Uterus (tissue), 7 donors: Measurements from ENCODE around the genes ZNF541, LHB and SNRNP70.

DNA sequence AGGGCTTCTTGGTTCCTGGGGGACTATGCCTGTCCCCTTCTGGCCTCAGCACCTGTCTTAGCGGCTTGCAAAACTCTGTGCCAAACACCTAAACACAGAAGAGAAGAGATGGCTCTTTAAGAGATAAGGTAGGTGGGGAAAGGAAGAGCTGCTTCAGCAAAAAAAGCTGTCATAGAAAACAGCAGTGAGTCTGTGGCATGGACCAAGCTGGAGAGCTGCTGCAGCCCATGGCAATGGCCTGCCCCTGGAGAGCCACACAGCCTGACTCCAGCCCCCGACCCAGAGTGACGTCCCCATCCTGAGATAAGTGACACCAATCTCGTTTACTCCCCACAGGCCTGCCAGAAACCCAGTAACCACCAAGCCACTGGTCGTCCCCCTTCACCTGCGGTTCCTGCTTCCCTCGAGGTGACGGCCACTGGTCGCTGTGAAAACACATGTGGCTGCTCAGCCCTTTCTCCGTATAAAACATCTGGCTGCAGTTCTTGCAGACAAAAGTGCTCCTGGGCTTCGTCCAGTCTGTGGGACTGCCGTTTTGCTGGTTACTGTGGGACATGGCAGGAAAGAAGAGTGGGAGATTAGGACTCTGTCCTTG, 25.0 kb upstream of the NAPA start:
- PRO-cap, 4 experiments, result no peak in any of the 4 experiments
- RAMPAGE, long total RNA, 2 experiments, result no peak in any of the 2 experiments
- RRBS, result no CpG with 5 or more reads among the region's 12 CpGs

DNA sequence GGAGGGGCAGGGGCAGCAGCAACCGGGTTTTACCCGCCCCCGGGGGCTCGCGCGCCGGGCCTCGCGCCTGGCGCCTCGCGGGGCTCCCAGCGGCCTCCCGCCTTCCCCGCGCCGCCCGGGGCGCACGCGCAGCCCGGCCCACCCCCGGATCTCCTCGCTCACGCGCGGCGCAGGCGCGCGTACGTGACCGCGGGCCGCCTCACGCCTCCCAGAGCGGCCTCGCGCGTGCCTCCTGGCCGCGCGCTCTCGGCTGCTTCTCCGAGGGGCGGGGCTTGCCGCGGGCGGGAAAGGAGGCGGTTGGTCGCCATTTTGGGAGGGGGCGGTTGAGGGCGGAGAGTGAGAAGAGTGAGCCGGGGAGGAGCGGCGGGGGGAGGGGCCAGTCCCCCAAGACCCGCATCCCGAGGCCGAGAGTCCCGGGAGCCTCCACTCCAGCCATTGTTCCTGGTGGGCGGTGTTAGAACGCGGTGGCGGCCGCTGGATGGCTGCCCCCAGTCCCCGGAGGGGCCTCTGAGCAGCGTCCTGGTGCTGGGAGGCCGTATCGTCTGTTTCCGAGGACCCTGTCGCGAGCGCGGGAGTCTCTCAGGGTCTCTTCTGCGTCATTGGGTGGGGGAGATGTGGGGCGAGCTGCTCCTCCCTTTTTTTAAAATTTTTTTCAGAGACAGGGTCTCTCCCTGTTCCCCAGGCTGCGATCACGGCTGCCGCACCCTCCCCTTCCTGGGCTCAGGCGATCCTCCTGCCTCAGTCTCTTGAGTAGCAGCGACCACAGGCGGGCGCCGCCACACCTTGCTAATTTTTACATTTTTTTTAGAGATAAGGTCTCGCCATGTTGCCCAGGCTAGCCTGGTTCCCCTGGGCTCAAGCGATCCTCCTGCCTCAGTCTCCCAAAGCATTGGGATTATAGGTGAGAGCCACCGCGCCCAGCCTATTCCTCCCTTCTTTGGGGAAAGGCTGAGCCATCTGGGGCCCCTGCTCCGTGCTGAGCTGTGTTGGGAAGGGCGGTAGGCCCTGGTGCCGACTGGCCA, at the start of gene ZNF541:
Gene ZNF541 (minus strand): TSS at position 99 of the 1,022 bp plus-strand sequence.
- PRO-cap, 4 experiments, result peak in 2 of 4 experiments; most common plus-strand start position 271 of the sequence (in 1); most common minus-strand start position 126 of the sequence (in 2)
- RAMPAGE, long total RNA, 2 experiments, result no peak in any of the 2 experiments
- RRBS, result 7% methylated on average over 23 of the region's 91 CpGs

GRCh38 chr19:47598389-47599389, 10.2 kb upstream of the BICRA start:
- PRO-cap, 4 experiments, result peak in 4 of 4 experiments; most common plus-strand start chr19:47599307 (in 2); most common minus-strand start chr19:47598972 (in 2)
- RAMPAGE, long total RNA, 2 experiments, result no peak in any of the 2 experiments
- RRBS, result no CpG with 5 or more reads among the region's 22 CpGs

DNA sequence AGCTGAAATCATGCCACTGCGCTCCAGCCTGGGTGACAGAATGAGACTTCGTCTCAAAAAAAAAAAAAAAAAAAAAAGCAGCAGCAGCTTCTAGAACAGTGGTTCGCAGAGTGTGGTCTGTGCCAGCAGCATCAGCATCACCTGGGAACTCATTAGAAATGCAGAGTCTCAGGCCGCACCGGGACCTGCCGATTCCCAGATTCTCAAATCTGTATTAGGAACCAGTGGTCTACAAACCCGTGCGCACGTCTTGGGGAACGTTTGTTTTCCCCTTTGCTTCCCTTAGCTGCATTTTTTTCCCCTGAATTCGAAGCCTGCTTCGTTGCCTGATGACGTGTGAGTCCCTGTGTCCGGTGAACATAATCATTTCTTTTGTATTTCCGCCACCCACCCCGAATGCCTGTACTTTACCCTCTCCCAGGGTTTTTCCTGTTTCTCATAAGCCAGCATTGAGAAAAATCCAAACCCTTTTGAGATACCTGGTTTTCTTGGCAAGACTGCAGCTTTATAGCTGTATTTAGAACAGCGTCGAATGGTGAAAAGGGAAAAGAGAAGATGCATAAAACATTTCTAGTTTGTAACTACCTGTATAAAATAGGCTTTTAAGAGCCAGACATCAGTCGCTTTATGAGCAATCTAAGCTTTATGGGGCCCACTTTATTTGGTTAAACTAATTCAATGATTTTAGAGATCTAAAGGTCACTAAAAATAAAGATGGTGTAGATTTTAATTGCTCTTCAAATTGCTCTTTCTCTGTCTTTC, 49.8 kb downstream of the BICRA start:
- PRO-cap, 4 experiments, result no peak in any of the 4 experiments
- RAMPAGE, long total RNA, 2 experiments, result no peak in any of the 2 experiments
- RRBS, result no CpG with 5 or more reads among the region's 19 CpGs

- PRO-cap, 4 experiments, result peak in 4 of 4 experiments; most common plus-strand start chr19:47729773 (in 3); most common minus-strand start chr19:47729552 (in 4)
- RAMPAGE, long total RNA, 2 experiments, result no peak in any of the 2 experiments
- RRBS, result no CpG with 5 or more reads among the region's 16 CpGs
Observed at GRCh38 chr19:47728878-47729855, 15.9 kb downstream of the EHD2 start.

- PRO-cap, 4 experiments, result no peak in any of the 4 experiments
- RAMPAGE, long total RNA, 2 experiments, result no peak in any of the 2 experiments
- RRBS, result no CpG with 5 or more reads among the region's 13 CpGs
Observed at GRCh38 chr19:47760219-47760850, 15.0 kb downstream of the NOP53 start.

- PRO-cap, 4 experiments, result no peak in any of the 4 experiments
- RAMPAGE, long total RNA, 2 experiments, result no peak in any of the 2 experiments
- RRBS, result no CpG with 5 or more reads among the region's 4 CpGs
Observed at GRCh38 chr19:47881695-47881942, 4.5 kb downstream of the SULT2A1 start.

GRCh38 chr19:48111249-48111621, 618 bp upstream of the PLA2G4C start:
- PRO-cap, 4 experiments, result no peak in any of the 4 experiments
- RAMPAGE, long total RNA, 2 experiments, result no peak in any of the 2 experiments
- RRBS, result no CpG with 5 or more reads among the region's 7 CpGs

DNA sequence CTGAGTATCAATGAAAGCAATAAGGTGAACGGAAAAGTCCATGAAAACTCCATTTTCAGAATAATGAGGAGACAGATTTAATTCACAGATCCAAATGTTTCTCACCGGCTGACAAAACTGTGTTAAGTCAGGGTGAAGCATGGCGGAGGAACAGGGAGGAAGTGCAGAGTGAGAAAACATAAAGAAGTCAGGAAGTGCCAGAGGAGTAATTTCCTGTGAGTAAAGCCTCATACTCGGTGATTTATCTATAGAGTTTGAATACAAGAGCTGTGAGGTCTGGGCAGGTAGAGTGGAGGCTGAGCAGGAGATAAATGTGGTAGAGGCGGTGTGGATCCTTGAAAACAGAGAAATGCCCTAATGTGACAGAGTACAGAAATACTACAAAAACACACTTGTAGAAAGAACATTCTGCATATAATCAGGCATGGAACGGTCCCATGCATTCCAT, 11.4 kb downstream of the CARD8 start:
- PRO-cap, 4 experiments, result no peak in any of the 4 experiments
- RAMPAGE, long total RNA, 2 experiments, result no peak in any of the 2 experiments
- RRBS, result no CpG with 5 or more reads among the region's 6 CpGs

GRCh38 chr19:48398882-48399162, 5.4 kb downstream of the GRIN2D start:
- PRO-cap, 4 experiments, result no peak in any of the 4 experiments
- RAMPAGE, long total RNA, 2 experiments, result no peak in any of the 2 experiments
- RRBS, result no CpG with 5 or more reads among the region's 10 CpGs

DNA sequence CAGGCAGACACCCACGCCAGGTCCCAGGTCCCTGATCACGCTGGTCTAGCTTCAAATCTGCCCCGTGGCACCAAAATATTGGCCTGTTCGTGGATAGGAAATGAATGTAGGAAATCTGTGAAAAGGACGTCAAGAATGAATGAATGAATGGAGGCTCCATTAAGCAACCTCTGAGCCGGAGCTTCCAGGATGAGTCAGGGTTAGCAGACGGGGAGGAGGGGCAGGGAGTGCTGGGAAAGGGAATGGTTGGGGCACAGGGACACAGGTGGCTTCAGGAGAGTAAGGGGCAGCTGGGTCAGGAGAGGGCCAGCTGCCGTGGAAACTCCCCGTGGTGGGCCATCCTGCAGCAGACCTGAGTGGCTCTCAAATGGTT, 4.2 kb downstream of the SULT2B1 start:
- PRO-cap, 4 experiments, result no peak in any of the 4 experiments
- RAMPAGE, long total RNA, 2 experiments, result no peak in any of the 2 experiments
- RRBS, result no CpG with 5 or more reads among the region's 9 CpGs

DNA sequence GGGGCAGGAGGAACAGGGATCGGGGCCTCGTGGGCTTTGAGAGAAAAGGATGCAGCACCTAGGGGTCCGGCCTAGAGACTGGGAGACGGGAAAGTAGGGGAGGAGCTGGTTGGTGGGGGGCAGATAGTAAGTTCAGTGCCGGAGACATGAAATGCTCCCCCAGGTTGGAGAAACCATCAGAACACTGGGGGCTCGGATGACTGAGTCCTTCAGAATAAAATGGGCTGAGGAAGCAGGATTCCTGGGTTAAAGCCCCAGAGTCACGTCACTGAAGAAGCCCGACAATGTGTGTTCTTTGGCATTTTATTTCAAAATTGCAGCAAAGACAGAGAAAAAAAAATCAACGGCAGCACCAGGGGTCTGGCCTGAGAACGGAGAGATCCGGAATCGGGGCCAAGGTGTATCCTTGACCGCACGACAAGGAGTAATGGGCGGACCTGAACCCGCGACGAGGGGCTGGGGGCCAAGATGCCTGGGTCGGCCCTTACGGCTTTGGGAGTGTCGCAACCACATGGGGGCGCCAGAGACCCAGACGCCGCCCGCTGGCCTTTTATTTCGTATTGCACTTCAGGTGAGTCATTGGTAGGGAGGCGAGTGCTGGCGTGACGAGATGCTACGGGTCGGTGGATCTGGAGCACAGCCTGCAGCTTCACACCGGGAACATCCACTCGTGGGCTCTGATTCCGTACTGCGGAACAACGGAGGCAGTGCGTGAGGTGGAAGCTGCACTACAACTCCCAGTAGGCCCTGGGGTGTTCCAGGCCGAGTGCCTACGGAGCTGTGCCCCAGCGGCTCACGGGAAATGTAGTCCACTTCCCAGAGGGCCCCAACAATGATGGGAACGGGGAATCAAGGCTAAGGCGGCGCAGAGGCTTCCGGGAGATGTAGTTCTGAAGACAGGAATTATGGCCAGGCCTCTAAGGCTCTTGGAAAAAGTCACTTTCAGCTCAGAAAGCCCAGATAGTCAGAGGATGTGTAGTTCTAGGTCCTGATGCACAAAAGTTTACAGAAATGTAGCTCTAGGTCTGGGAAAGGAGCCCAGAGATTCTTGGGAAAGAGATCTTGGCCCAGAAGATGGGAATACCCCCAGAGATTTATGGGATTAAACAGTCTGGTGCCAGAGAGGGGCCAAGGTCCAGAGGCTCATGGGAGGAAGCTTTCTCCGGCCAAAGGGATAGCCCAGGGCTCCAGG, 15.7 kb downstream of the BCAT2 start:
- PRO-cap, 4 experiments, result peak in 1 of 4 experiments; most common plus-strand start position 579 of the sequence (in 1)
- RAMPAGE, long total RNA, 2 experiments, result no peak in any of the 2 experiments
- RRBS, result 10% methylated on average over 4 of the region's 46 CpGs

- PRO-cap, 4 experiments, result no peak in any of the 4 experiments
- RAMPAGE, long total RNA, 2 experiments, result no peak in any of the 2 experiments
- RRBS, result no CpG with 5 or more reads among the region's 12 CpGs
Observed at GRCh38 chr19:48818203-48818957, 7.6 kb upstream of the BCAT2 start.

GRCh38 chr19:48859210-48859687, 9.2 kb downstream of the PLEKHA4 start:
- PRO-cap, 4 experiments, result no peak in any of the 4 experiments
- RAMPAGE, long total RNA, 2 experiments, result no peak in any of the 2 experiments
- RRBS, result 75% methylated on average over 3 of the region's 21 CpGs

- PRO-cap, 4 experiments, result peak in 4 of 4 experiments; most common plus-strand start chr19:48962555 (in 4); most common minus-strand start chr19:48962453 (in 3)
- RAMPAGE, long total RNA, 2 experiments, result no peak in any of the 2 experiments
- RRBS, result no CpG with 5 or more reads among the region's 23 CpGs
Observed at GRCh38 chr19:48961986-48962752, 2.9 kb upstream of the FTL start.

DNA sequence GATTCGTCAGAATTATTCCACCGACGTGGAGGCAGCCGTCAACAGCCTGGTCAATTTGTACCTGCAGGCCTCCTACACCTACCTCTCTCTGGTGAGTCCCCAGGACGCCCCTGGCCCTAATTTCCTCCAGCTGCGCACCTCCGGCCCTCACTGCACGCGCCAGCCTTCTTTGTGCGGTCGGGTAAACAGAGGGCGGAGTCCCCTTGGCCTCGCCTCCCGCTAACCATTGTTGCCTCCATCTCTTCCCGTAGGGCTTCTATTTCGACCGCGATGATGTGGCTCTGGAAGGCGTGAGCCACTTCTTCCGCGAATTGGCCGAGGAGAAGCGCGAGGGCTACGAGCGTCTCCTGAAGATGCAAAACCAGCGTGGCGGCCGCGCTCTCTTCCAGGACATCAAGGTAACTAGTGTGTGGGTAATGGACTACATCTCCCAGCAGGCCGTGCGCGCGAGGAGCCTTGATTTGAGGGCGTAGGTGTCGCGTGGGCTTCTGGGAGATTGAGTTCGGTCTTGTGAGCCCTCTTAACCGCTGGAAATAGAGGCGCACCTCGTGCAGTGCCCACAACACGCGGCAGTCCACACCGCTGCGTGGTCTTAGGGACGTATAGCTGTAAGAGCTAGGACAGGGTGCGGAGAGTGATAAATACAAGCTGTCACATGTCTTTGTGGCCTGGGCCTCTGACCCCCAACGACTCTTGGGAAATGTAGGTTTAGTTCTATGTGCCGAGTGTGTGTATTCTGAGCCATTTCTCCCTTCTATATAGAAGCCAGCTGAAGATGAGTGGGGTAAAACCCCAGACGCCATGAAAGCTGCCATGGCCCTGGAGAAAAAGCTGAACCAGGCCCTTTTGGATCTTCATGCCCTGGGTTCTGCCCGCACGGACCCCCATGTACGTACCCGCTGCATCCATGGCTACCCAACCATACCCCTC, 675 bp downstream of the FTL start:
- PRO-cap, 4 experiments, result peak in 4 of 4 experiments; most common plus-strand start position 165 of the sequence (in 1); most common minus-strand start position 171 of the sequence (in 4)
- RAMPAGE, long total RNA, 2 experiments, result start-site peak on the minus strand in 1 of 2 experiments, centred at position 817 of the sequence, 13 reads per replicate
- RRBS, result no CpG with 5 or more reads among the region's 54 CpGs

GRCh38 chr19:48967231-48967390, 2.0 kb downstream of the FTL start:
- PRO-cap, 4 experiments, result no peak in any of the 4 experiments
- RAMPAGE, long total RNA, 2 experiments, result no peak in any of the 2 experiments
- RRBS, result no CpG with 5 or more reads among the region's 4 CpGs

DNA sequence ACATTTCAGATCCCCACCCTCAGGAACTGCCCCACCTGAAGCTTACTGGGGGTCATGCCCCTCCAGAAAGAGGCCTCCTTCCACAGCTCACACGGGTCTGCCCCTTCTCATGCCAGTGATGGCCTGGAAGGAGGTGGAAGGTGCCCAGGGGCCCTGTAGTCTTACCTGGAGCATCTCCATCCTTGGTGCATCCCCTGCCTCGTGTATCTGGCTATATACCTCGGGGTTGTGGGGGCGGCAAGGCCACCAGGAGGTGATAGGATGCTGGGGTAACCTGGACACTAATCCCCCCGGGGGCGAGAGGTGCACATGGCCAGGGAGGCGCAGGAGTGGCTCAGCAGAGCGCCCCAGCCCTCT, at the start of gene LHB:
Gene LHB (minus strand): TSS at position 190 of the 357 bp plus-strand sequence.
- PRO-cap, 4 experiments, result no peak in any of the 4 experiments
- RAMPAGE, long total RNA, 2 experiments, result no peak in any of the 2 experiments
- RRBS, result no CpG with 5 or more reads among the region's 8 CpGs

- PRO-cap, 4 experiments, result peak in 4 of 4 experiments; most common plus-strand start chr19:49085451 (in 4); most common minus-strand start chr19:49085095 (in 4)
- RAMPAGE, long total RNA, 2 experiments, result start-site peak on the plus strand in 2 of 2 experiments, at chr19:49085438-49085487 at its widest, 437 to 2,235 reads per replicate
- RRBS, result 1% methylated on average over 38 of the region's 111 CpGs
Observed at GRCh38 chr19:49084853-49086321, at the start of gene SNRNP70. SNRNP70 (plus strand) TSS chr19:49085451.

- PRO-cap, 4 experiments, result no peak in any of the 4 experiments
- RAMPAGE, long total RNA, 2 experiments, result no peak in any of the 2 experiments
- RRBS, result 45% methylated on average over 10 of the region's 53 CpGs
Observed at GRCh38 chr19:49103640-49104968, 10.1 kb upstream of the LIN7B start.